Mononuclear cell (primary cell): ENCODE measurements around a stretch of chr10.

DNA sequence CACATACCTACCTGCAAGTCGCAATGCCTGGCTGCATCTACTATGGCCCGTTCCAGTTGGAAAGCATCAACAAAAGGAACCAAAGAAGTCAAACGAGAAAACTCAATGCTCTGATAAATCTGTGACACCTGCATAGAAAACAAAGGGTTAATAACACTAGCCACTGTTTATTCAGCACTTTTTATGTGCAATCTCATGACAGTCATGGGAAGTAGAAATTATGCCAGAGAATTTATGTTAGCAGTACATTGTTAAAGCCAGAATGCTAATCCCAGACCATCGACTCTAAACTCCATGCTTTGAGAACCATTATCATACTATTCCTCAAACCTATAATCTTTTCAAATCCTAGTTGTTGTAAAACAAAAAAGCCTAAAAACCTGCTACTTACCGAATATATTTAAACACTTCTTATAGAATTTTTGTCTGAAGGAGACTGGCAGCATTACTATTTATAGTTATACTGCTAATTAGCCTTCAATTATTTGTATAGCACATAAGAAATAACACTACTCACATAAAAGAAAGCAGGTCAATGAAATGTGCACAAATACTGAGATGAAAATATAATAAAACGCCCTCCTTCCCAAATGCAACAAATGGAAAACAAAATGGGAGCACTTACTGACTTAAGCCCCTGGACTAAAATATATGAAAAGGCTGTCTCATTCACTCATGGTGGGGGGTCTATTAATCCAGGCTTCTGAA lies 20.9 kb downstream of the EIF3A start:
- RRBS, result no CpG with 5 or more reads among the region's 6 CpGs

GRCh38 chr10:119061647-119062288 lies 18.8 kb downstream of the EIF3A start:
- RRBS, result no CpG with 5 or more reads among the region's 3 CpGs

DNA sequence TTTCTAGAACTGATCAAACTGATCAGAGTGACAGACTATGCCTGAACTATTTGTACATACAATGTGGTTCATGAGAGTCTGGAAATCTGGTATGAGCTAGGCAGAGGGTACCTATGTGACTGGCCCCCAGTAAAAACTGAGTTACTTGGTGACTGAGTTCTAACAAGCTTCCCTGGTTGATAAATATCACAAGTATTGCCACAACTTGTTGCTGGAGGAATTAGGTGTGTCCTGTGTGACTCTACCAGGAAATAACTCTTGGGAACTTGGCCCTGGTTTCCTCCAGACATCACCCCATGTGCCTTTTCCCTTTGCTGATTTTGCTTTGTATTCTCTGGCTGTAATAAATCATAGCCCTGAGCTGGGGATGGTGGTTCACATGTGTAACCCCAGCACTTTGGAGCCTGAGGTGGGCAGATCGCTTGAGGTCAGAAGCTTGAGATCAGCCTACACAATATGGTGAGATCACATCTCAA lies 3.2 kb upstream of the DENND10 start:
- RRBS, result no CpG with 5 or more reads among the region's 1 CpG

DNA sequence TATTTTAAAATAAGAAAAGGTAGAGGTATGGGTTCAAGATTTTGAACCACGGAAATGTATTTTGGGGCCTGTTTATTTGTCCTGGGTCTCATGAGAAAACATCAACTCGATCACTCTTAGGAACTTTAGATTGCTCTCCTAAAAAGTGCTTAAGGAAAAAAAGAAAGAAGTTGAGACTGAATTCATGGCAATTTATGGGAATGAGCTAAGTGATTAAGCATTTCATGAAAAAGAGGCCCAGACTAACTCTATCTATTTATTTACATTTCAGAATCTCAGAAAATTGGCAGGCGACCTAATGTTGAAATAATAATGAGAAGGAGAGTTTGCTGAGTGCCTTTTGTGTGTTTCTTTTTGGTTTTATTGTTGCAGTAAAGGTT lies 3.7 kb downstream of the GRK5 start:
- RRBS, result no CpG with 5 or more reads among the region's 3 CpGs

GRCh38 chr10:119360195-119360609 lies 152.8 kb downstream of the GRK5 start:
- RRBS, result no CpG with 5 or more reads among the region's 3 CpGs

DNA sequence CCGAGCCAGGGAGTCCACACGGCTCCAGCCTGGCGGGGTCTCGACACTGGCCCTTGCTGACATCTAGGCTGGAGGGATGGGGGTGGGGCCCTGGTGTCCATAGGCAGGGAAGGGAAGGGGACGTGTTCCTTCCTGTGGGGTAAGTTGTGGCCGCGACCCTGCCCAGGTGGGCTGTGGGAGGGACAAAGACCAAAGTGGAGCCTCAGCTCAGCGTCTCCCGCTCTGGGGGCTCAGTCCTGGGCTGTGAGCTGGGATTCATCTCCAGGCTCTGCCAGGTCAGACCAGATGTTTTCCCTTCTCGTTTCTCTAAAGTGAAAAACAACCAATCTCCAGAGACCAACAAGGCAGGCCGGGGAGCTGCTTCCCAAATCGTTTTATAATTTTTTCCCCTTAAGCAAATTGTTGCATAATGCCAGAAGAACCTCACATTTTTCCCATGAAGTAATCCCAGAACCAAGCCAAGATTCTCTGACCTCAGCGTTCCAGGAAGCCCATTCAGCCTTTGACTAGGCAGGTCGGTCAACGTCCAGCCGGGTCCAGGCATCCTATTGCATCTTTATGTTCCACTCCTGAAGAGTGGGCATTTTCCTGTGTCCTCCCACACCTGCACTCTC lies 101.2 kb downstream of the RGS10 start:
- RRBS, result no CpG with 5 or more reads among the region's 16 CpGs

DNA sequence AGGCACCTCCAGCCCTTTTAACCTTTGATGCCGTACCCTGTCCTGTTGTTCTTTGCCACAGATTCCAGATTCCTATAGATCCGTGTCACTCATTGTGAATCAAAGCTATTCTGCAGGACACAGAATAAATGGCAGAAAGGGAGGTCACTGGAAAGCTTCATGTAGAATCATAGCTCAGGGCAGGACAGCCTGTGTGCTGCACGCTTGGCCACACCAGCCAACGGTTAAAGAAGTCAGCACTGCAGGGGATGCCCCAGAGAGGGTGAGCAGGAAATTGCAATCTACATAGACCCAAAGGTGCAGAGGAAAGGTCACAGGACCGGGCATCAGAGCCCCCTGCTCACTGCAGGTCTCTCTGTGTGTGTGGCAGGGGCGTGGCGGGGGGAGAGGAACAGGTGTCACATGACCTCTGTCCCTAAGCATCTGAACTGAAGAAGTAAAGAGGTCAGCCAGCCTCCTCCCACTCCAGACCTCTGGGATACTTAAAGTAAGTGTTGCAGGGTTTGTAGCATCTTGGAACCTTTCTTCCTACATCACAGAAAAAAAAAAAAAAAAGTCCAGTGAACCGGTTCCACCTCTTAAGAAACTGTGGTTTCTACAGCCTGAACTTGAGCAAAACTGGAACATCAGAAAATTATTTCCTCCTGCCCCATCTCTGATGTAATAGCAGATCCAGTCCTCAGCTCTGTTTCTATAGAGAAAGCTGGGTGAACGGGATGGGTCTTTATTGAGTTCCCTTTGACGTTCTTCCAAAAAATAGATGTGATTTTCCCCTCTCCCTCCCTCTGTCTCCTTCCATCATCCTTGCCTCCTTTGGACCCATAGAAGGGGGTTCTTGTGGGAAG lies 64.3 kb downstream of the RGS10 start:
- RRBS, result no CpG with 5 or more reads among the region's 10 CpGs

DNA sequence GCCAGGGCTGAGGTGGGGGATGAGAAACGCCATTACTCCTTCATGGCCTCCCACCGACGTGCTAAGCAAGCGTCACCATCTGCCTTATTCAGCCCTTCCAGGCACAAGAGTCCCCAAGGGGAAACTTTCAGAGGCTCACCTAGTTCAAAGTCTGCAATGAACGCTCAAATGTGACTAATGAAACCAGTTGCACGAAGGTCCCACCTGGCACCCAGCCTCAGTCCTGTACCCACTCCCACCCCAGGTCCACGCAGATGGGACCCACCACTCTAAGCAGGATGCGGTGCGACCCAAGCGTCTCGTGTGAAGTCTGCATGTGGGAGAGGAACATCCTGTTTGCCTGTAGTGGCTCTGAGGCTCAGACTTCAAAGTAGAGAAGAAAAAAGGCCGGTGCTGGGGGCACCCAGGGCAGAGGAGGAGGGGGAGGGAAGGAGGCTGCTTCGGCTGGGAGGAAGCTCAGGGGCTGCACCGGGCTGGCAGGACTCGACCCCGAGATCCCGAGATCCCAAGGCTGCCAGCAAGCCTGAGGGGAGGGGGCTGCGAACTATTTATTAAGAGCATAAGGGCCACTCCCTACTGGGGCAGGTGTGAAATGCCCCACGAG lies 40.2 kb downstream of the RGS10 start:
- RRBS, result 7% methylated on average over 3 of the region's 19 CpGs

GRCh38 chr10:119515415-119515836 lies 27.1 kb downstream of the RGS10 start:
- RRBS, result no CpG with 5 or more reads among the region's 7 CpGs

DNA sequence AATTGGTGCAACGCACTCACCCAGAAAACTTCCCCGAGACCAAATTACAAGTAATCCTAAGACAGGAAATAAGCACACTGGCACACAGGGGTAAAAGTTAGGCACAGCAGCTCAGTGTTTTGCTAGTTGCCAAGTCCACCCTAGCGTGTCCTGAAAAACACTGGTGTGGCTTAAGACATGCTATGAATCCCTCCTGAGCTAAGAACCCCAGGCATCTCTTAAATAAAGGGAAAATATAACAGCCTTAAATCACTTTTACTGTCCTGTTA lies 1.8 kb upstream of the RGS10 start:
- RRBS, result no CpG with 5 or more reads among the region's 3 CpGs

GRCh38 chr10:119761176-119761766 lies 35.4 kb downstream of the INPP5F start:
- RRBS, result no CpG with 5 or more reads among the region's 4 CpGs

GRCh38 chr10:119849333-119849879 lies 23.2 kb downstream of the MCMBP start:
- RRBS, result no CpG with 5 or more reads among the region's 3 CpGs

- RRBS, result no CpG with 5 or more reads among the region's 8 CpGs
Observed at GRCh38 chr10:121034309-121034730, 183.2 kb downstream of the WDR11 start.

- RRBS, result no CpG with 5 or more reads among the region's 8 CpGs
Observed at GRCh38 chr10:121216744-121217247, 365.6 kb downstream of the WDR11 start.

GRCh38 chr10:121926499-121927124 lies 1.2 kb downstream of the ATE1 start:
- RRBS, result no CpG with 5 or more reads among the region's 14 CpGs

- RRBS, result no CpG with 5 or more reads among the region's 6 CpGs
Observed at GRCh38 chr10:121959926-121960549, 15.0 kb downstream of the NSMCE4A start.

- RRBS, result no CpG with 5 or more reads among the region's 9 CpGs
Observed at GRCh38 chr10:121975452-121975774, 396 bp upstream of the NSMCE4A start.

- RRBS, result 2% methylated on average over 10 of the region's 46 CpGs
Observed at GRCh38 chr10:122113545-122114115, 124.7 kb downstream of the TACC2 start.

GRCh38 chr10:122119769-122120835 lies 131.1 kb downstream of the TACC2 start:
- RRBS, result no CpG with 5 or more reads among the region's 34 CpGs